Measurements from ENCODE around the genes CAMK1, IL17RC, CRELD1 and IRAK2.

DNA sequence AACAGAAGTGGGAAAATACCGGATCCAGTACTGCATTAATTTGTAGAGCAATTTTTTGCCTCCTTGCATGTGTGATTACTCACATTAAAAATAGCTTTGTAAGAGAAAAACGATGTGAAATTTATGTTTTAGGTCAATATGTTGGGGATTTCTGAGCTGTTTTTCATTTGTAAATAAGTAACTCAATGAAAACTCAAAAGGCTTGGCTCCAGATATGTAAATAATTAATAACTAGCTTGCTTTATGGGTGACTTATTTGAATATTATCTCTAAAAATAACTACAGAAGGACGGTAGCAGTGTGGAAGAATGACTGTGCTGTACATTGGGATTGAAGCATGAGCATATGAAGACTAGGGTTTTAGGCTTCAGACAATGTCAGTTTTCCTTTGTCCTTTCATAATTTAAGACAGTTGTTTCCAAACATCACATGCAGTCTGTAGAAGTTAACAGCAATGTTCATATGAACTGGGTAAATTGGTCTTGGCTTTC, 343.9 kb downstream of the GRM7 start:
- RAMPAGE, long total RNA: no peak
- RRBS: no CpG with 5 or more reads among the region's 3 CpGs

DNA sequence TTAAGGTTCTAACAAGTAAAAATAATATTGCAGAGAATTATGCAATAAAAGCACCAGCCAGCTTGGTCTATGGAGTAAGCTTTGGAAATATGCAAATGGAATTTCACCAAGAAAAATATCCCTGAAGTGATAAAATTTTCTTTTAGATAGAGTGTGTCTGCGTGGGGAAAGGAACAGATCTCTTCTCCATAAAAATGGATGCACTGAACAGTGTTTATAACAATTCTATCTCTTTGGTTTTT, 712.3 kb downstream of the GRM7 start:
- RAMPAGE, long total RNA: no peak
- RRBS: no CpG with 5 or more reads among the region's 1 CpG

DNA sequence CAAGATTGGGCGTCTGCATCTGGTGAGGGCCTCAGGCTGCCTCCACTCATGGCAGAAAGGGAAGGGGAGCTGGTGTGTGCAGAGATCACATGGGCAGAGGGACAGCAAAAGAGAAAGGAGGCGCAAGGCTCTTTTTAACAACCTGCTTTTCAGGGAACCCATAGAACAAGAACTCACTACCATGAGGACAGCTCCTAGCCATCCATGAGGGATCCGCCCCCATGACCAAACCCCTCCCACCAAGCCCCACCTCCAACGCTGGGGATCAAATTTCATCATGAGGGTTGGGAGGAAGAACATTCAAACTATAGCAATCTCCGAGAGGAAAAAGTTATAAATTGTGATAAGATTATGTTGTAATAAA, 84.7 kb upstream of the LMCD1 start:
- RAMPAGE, long total RNA: no peak
- RRBS: no CpG with 5 or more reads among the region's 5 CpGs

DNA sequence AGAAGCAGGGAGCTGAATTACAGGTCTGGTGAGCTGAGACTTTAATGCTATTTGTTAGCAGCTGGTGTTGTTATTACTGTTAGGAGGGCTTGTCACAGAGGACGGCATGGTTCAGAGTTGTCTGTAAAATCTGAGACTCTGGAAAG, 23.3 kb upstream of the CAV3 start:
- RAMPAGE, long total RNA: no peak
- RRBS: no CpG with 5 or more reads among the region's 1 CpG

DNA sequence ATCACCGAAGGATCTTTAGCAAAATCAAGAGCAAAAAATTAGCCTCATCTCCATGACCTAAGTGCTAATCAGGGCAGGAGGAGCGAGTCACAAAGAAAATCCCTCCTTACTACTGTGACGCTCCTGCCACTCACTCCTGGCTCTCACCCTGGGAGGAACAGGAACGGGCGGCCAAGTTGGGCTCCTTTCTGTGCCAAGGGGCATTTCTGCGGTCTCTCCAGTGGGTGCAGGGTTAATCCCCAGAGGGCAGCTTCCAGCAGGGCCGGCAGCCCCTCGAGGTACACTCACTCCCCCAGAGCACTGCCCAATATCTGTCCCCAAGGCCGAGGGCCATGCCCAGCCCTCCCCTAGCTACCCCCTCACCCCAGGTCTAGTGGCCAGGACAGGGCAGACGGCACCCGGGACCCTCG, 568 bp downstream of the CAV3 start:
- RAMPAGE, long total RNA: no peak
- RRBS: no CpG with 5 or more reads among the region's 12 CpGs

DNA sequence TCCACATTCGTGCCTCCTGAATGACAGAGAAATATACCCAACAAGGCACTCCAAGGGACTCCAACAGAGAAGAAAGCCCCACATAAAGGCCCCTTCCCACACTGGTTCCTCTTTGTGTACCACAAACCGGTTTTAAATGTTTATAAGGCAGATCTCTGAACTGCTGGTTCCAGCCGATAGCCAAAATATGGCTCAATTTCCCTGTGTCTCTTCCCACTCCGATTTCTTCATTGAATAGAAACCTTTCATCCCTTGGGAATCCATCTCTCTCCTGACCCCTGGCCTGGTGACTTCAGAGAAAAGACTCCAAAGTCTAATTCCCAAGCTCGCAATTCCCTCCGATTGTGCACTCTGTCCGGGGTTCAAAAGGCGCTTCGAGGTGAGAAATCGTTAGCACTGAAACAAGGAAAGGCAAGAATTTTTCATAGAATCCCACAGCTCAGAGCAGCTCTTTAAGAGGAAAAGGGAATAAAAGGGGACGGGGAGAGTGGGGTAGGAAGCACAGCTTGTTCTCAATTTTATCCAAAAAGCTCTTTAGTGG, 18.4 kb upstream of the RAD18 start:
- RAMPAGE, long total RNA: no peak
- RRBS: no CpG with 5 or more reads among the region's 11 CpGs

GRCh38 chr3:9049271-9049774, 86.1 kb upstream of the RAD18 start:
- RAMPAGE, long total RNA: no peak
- RRBS: no CpG with 5 or more reads among the region's 8 CpGs

DNA sequence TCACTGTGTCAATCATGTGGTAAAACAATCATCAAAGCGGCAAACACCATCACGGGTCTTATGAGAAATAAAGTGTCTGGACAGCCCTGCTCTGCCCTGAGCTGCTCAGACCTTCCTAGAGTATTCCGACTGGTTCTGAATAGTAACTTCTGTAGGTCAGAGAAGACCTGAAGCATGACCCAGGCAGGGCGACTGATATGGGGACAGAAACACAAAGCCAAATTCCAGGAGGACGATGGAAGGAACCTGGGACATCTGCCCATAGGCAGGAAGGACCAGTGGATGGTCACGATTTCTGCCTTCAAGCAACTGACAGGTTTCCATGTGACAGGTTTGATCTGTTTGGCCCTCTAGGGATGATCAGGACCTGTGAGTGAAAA, 137.4 kb upstream of the RAD18 start:
- RAMPAGE, long total RNA: no peak
- RRBS: no CpG with 5 or more reads among the region's 6 CpGs

DNA sequence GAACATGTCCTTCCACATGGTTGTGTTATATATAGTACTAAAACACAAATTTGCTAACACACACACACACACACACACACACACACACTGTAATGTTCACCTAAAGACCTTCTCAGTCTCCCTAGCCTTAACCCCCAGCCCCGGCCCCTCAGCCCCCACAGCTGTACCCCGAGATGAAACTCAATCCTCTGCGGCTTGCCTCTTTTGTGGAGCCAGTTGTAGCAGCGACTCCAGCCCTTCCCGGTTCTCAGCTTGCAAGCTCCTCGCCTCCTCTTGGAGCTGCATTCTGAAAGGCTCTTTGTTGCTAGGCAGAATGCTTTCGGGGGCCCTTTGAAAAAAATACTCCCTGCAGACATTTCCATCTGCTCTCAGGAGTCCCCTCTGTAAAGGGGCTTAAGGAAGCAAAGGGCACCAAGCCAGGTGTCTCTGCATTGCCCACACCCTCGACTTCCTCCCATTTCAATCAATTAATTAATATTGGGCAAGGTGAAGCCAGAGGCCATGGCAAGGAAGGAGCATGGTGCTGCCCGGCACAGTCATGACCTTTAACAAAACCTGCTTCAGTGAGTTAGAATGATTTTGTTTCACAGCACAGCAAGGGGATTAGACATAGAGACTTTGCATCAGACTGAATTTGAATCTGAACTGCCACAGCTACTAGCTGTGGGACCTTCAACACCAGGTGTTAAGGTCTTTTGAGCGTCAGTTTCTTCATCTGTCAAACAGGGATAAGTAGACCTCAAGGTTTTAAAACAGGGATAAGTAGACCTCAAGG, 65.5 kb downstream of the SRGAP3 start:
- RAMPAGE, long total RNA: no peak
- RRBS: 11% methylated on average over 4 of the region's 10 CpGs

DNA sequence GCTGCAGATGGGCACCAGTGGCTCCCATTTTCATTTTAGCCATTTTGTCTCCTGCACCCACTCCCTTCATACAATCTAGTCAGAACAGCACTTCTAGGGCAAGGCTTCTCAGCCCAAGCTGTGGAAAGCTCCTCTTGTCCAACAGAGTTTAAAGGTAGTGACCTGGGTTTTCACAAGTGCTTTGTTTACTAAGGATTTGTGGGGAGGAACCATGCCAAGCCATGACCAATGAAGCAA, 13.6 kb upstream of the THUMPD3 start:
- RAMPAGE, long total RNA: no peak

GRCh38 chr3:9351698-9352313, 11.0 kb upstream of the THUMPD3 start:
- RAMPAGE, long total RNA: no peak
- RRBS: no CpG with 5 or more reads among the region's 3 CpGs

DNA sequence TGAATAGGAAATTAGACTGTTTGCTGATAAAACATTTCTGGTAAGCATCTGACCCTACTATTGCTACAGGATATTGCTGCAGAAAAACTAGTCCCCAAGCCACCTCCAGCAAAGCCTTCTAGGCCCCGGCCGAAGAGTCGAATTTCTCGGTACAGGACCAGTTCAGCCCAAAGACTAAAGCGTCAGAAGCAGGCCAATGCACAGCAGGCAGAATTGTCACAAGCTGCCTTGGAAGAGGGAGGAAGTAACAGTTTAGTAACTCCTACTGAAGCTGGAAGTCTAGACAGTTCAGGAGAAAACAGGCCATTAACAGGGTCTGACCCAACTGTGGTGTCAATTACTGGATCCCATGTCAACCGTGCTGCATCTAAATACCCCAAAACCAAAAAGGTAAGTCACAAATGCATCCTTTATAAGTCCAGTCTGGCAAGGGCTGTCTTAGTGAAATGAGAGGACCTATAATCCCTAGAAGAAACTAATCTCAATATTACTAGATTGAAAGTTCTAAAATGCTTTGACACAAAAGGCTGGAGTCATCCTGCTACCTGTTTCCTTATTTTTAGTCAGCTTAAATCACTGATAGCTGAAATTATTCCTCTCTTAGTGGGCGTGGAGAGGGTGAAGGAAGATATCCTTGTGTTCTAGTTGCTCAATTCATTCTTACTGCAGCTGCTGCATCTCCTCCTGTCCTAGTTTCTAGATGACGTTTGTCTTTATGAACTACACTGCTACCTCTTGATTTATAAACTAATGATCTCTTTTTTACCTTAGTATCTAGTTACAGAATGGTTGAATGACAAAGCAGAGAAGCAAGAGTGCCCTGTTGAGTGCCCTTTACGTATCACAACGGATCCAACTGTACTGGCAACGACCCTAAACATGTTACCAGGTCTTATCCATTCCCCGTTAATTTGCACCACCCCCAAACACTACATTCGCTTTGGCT, 50.5 kb downstream of the SETD5 start:
- RAMPAGE, long total RNA: no peak
- RRBS: no CpG with 5 or more reads among the region's 13 CpGs

DNA sequence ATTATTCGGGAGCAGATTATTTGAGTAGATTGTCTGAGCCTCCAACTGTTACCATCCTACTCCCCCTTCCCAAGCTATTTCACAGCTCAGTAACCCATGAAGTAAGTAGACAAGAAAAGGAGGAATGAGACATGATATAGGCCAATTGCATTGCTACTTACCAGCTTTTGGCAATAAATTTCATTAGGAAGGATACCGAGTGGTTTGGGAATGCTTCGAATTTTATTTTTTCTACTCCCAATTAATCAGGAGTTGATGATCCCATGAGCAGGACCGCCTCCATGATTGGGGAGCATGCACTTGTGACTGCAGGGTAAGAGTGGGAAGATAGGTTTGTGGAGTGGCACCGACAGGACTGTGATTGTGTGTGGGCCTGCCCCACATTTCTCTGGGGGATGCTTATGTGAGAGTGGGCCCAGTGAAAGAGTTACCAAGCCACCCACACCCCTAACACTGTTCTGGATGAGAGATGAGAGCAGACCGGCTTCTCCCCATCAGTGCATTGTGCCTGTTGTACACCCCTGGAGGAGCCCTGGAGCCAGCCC, 76.8 kb downstream of the LHFPL4 start:
- RAMPAGE, long total RNA: no peak
- RRBS: no CpG with 5 or more reads among the region's 6 CpGs

GRCh38 chr3:9676453-9677282, 27.0 kb upstream of the CPNE9 start:
- RAMPAGE, long total RNA: no peak
- RRBS: no CpG with 5 or more reads among the region's 9 CpGs

DNA sequence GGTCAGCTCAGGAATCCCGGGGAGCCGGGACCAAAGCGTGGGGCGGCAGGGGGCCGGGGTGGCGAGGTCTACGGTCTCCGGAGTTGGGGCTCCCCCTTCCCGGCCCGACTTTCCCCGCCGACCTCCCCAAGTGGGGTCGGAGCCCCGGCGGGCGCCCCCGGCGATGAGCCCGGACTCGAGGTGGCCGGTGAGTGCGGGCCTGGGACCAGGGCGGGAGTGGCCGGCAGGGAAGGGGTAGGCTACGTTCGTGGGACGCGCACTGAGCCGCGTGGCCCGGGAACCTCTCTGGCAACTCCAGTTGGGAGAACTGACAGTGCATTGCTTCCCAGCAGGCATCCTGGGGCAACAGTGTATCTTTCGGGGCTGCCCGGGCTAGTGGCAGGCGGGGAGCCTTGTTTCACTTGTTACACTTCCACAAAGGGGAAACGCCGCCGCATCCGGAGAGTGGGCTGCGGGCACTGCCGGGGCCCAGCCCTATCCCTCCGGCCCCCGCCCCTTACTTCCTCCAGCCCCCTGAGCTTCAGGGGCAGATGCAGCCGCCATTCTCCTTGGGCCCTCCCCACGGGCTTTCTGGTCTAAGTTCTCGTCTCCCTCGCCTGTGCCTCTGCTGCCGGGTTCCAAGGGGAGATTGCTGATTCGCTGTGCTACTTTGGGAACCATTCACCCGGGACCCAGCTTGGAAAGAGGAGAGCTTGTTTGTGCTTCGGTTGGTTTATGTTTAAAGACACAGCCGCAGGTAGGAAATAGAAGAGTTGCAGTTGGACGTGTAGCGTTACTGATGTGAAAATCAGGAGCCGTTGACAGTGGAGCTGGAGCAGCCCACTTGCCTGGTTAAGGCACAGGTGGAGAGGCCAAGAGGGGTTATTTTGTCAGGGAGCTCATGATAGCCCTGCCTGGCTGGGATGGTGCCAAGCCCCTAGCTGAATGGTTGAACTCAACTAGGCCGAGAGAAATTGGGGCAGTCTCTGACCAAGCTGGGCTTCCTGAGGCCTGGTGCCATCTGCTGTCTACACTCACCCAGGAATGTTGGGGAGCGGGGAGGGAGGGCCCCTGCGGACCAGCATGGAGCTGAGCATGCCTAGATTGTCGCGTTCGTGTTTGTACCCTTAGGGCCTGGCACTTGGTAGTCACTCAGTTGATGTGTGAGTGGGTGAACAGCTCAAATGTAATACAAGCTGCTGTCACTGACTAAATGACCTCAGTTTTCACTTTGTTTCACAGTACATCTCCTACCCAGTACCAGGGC, 840 bp downstream of the BRPF1 start:
- RAMPAGE, long total RNA: no peak
- RRBS: 7% methylated on average over 28 of the region's 60 CpGs

GRCh38 chr3:9769429-9770273, at the start of gene CAMK1:
Gene CAMK1, minus strand, starts transcription at chr3:9769947.
- RAMPAGE, long total RNA: no peak
- RRBS: 5% methylated on average over 10 of the region's 49 CpGs

- RAMPAGE, long total RNA: start-site peak on the plus strand at chr3:9917121-9917160, 91 and 70 reads in 2 replicates
- RRBS: no CpG with 5 or more reads among the region's 17 CpGs
These were observed at the start of gene IL17RC for GRCh38 chr3:9916827-9917751. Gene IL17RC, plus strand, starts transcription at chr3:9917098.

DNA sequence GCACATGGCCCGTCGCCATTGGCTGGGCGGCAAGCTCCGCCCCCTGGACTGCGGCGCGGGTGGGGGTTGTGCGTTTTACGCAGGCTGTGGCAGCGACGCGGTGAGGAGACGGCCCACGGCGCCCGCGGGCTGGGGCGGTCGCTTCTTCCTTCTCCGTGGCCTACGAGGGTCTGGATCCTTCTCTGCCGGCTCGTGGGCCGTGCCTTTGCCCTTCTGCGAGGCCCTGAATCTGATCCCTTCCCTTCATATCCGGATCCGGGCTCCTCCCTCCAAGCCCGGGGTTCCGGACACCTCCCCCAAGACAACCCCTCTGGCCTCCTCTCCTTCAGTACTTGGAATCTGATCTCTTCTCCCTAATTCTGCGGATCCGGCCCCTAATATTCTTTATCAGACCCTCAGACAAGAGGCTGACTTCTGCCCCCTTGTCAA, at the start of gene CRELD1:
Gene CRELD1 (plus strand): TSS at position 82 of the 429 bp plus-strand sequence.
- RAMPAGE, long total RNA: start-site peak on the plus strand centred at position 92 of the sequence, 39 bp wide, 756 and 471 reads in 2 replicates
- RRBS: 3% methylated on average over 8 of the region's 31 CpGs

DNA sequence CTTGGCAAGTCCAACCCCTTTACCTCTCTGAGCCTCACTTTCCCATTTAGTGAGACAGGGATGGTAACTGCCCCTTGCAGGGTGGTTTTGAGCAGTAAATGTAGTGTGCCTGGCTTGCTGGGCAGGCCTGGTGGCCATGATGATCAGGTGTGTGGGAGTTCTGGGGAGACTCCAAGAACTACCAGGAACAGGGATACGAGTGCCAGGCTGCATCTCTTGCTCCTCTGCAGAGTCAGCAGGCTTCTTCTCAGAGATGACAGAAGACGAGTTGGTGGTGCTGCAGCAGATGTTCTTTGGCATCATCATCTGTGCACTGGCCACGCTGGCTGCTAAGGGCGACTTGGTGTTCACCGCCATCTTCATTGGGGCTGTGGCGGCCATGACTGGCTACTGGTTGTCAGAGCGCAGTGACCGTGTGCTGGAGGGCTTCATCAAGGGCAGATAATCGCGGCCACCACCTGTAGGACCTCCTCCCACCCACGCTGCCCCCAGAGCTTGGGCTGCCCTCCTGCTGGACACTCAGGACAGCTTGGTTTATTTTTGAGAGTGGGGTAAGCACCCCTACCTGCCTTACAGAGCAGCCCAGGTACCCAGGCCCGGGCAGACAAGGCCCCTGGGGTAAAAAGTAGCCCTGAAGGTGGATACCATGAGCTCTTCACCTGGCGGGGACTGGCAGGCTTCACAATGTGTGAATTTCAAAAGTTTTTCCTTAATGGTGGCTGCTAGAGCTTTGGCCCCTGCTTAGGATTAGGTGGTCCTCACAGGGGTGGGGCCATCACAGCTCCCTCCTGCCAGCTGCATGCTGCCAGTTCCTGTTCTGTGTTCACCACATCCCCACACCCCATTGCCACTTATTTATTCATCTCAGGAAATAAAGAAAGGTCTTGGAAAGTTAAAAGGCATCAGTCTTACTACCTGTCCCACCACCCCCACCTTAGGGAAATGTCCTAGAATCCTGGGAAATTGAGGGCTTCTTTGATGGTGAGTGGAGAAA, 7.8 kb downstream of the PRRT3 start:
- RAMPAGE, long total RNA: no peak
- RRBS: no CpG with 5 or more reads among the region's 13 CpGs

GRCh38 chr3:10164561-10165595, at the start of gene IRAK2:
Gene IRAK2, plus strand, starts transcription at chr3:10164919.
- RAMPAGE, long total RNA: start-site peak on the plus strand at chr3:10164859-10164892, 14 and 32 reads in 2 replicates
- RRBS: 2% methylated on average over 33 of the region's 81 CpGs